Right lobe of liver (tissue), 4 donors: ENCODE measurements around a stretch of chr11.

DNA sequence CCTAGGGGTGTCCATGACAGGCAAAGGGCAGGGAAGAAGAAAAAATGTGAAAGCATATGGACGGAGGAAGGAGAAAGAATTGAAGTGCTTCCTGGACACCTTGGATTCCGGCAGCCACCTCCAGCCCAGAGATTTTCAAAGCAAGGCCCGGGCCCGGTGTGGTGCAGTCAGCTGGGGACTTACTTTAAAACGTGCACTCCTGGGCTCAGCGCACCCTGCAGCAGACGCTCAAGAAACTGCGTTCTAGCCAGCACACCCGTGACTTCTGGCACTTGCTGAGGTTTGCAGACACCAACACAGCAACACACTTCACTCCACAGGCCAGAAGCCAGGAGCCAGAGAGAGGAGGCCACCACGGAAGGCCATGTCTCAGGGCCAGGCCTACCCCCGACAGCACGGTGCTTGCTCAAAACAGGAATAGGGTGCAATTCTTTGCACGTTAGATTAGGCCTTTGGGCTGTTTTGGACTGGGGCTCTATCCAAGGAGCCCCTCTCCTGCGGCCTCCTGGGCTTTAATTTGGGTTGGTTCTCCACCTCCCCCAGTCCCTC is 1.9 kb upstream of the SLC22A11 start:
- PRO-cap, 4 experiments, result no peak in any of the 4 experiments
- RAMPAGE, long total RNA, 2 experiments, result no peak in any of the 2 experiments

GRCh38 chr11:64566230-64567112 is 10.7 kb downstream of the SLC22A11 start:
- PRO-cap, 4 experiments, result peak in 2 of 4 experiments; most common plus-strand start chr11:64566794 (in 2); most common minus-strand start chr11:64566724 (in 1)
- RAMPAGE, long total RNA, 2 experiments, result no peak in any of the 2 experiments

- PRO-cap, 4 experiments, result no peak in any of the 4 experiments
- RAMPAGE, long total RNA, 2 experiments, result no peak in any of the 2 experiments
Measured at GRCh38 chr11:64675831-64676284, 47.1 kb downstream of the NRXN2 start.

DNA sequence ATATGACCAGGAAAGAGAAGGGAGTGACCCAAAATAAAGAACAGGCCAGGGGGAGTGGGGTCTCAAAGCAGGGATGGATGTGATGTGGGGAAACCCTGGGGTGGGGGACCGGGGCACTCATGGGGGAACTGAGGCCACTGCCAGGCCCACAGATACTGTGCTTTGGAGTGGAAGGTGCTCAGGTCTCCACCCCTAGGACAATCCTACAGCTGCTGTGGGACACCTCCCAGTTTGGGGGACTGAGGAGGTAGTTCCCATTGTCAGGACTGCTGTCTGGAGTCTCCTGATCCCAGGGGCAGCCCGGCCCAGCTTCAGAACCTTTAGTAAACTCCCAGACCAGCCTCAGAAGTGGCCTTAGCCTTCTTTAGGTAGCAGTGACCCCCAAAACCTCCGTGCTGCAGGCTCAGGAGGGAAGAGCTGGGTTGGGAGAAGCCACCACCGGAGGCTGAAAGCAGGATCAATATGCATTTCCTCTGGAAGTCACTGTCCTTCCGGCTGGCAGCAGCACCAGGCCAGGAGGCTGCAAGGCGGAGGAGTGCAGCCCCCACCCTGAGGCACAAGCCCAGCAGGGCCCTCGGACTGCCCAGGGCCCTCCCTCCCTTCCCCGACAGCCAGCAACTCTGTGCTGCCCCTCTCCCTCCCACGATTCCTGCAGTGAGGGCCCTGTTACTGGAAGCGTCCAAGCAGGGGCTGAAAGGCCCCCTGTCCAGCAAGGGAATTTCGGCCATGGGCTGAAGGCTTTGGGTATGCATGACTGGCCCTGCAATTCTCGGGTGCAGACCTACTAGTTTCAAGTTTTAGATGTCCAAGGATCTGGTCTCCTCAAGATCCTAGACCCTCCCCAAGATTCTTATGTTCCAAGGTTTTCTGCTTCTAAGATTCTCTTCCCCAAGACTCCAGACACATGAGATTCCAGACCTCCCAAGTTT is 3.2 kb upstream of the NRXN2 start:
- PRO-cap, 4 experiments, result no peak in any of the 4 experiments
- RAMPAGE, long total RNA, 2 experiments, result no peak in any of the 2 experiments

DNA sequence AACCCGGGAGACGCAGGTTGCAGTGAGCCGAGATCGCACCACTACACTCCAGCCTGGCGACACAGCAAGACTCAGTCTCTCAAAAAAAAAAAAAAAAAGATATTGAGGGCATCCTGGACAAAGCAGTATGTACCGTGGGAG is 3.6 kb downstream of the SF1 start:
- PRO-cap, 4 experiments, result no peak in any of the 4 experiments
- RAMPAGE, long total RNA, 2 experiments, result no peak in any of the 2 experiments

GRCh38 chr11:64775022-64776271 is 2.9 kb downstream of the SF1 start:
- PRO-cap, 4 experiments, result no peak in any of the 4 experiments
- RAMPAGE, long total RNA, 2 experiments, result no peak in any of the 2 experiments

DNA sequence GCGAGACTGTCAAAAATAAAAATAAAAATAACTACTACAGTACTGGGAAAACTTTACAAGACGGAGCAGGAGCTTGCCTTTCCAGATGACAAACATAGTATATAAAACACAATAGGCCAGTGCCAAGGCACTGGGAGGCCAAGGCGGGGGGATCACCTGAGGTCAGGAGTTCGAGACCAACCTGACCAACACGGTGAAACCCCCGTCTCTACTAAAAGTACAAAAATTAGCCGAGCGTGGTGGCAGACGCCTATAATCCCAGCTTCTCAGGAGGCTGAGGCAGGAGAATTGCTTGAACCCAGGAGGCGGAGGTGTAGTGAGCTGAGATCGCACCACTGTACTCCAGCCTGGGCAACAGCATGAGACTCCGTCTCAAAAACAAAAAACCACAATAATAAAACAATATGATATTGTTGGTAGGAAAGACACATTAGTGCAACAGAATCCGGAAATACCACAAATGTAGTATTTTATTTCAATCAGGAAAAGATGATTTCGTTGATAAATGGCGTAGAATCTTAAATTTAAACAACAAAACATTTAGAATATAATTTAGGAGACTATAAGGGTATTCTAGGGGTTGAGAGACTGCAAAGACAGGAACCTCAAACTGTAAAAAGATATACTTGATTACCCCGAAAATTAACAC is 1.5 kb upstream of the SF1 start:
- PRO-cap, 4 experiments, result no peak in any of the 4 experiments
- RAMPAGE, long total RNA, 2 experiments, result no peak in any of the 2 experiments

DNA sequence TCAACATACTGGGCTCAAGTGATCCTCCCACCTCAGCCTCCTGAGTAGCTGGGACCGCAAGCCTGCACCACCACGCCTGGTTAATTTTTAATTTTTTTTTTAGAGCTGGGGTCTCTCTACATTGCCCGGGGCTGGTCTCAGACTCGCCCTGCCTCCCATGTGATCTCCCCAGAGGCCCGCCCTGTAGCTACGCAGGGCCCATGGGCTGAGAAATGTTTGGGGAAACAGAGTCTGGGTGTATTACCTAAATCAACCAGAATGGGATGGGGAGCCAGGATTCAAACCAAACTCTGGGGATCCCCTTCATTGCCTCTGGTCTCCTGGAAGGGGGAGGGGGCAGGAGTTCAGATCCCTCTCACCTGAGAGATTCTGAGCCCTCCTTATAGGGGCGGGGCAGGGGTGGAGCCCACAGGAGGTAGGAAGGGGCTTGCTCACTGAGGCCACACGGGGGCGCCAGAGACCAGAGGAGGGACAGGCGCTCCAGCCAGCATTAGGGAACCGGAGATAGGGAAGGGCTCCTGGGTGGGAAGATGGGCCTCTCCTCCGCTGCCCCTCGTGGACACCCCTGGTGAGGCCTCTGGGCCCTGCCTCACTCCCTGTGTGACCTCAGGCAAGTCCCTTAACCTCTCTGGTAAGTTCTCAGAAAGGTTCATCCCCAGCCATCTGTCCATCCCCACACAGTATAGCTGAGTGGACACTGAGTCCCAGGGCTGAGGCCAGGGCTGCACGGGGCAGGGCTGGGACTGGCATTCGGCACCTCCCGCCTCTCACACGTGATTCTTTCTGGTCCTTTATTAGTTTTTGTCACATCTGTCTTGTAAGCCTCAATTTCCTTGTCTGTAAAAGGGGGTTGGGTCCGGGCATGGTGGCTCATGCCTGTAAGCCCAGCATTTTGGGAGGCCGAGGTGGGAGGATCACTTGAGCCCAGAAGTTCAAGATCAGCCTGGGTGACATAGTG is 2.7 kb upstream of the CDC42BPG start:
- PRO-cap, 4 experiments, result no peak in any of the 4 experiments
- RAMPAGE, long total RNA, 2 experiments, result no peak in any of the 2 experiments

DNA sequence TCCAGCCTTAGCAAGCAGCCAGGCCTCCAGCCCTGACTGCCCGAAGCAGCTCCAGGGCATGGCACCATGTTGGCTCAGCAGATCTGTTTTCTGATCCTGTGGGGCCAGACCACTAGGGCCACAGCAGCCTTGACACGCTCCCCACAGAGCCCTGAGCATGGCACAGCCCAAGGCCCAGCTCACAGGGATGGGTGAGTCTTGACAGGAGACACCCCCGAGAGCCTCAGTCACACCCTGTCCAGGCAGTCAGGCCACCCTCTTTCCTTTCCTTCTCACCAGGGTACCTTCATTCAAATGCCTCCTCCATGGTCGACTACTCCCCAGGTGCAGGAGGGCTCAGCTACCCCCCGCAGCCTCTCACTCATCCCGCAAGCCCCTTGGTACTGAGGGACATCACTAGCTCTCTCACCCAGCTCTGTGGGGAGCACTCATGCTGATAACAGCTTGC is 3.8 kb upstream of the CDC42BPG start:
- PRO-cap, 4 experiments, result no peak in any of the 4 experiments
- RAMPAGE, long total RNA, 2 experiments, result no peak in any of the 2 experiments

GRCh38 chr11:64862626-64863655 is 15.5 kb downstream of the EHD1 start:
- PRO-cap, 4 experiments, result peak in 1 of 4 experiments; most common plus-strand start chr11:64863163 (in 1)
- RAMPAGE, long total RNA, 2 experiments, result no peak in any of the 2 experiments

DNA sequence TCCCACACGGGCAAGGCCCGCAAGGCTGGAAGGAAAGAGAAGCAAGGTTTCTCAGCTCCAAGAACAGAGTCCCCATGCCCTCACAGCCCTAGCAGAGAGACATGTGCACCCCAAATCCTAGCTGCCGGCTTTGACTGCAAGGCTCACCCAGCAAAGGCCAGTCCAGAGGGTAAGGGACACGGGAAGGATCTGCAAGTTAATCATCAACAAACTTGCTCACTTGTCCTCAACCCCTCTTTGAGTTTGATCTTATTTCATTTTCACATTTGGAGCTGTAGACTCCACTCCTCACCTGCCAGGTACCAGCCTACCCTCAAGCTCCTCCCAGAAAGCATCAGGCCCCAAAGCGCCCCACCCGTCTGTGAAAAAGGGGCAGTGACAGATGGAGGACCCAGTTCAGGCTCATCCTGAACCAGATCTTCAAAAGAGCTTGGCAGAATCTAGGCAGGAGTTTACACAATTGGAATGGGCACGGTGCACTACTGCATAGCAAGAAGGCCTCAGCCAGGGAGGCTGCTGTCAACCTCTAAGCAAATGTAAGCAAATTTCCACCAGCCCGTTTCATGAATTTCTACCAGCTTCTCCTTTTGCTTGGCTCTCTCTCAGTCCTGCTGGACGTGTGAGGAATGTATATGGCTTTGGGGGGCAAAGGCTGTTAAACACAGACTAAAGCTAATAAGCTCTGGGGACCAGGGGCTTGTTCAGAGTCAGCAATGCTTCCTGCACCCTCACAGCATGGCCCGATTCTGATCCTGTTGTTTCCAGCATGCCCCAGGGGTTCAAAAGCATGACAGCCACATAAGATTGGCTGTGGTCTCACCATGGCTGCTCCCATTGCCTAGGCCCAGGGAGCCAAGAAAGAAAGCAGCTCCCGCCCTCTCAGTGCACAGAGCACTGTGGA is 5.4 kb downstream of the EHD1 start:
- PRO-cap, 4 experiments, result peak in 4 of 4 experiments; most common plus-strand start position 450 of the sequence (in 3); most common minus-strand start position 132 of the sequence (in 4)
- RAMPAGE, long total RNA, 2 experiments, result no peak in any of the 2 experiments

GRCh38 chr11:64910898-64911457 is 6.0 kb downstream of the ATG2A start:
- PRO-cap, 4 experiments, result no peak in any of the 4 experiments
- RAMPAGE, long total RNA, 2 experiments, result no peak in any of the 2 experiments

GRCh38 chr11:64920200-64920533 is 3.2 kb upstream of the ATG2A start:
- PRO-cap, 4 experiments, result no peak in any of the 4 experiments
- RAMPAGE, long total RNA, 2 experiments, result no peak in any of the 2 experiments

DNA sequence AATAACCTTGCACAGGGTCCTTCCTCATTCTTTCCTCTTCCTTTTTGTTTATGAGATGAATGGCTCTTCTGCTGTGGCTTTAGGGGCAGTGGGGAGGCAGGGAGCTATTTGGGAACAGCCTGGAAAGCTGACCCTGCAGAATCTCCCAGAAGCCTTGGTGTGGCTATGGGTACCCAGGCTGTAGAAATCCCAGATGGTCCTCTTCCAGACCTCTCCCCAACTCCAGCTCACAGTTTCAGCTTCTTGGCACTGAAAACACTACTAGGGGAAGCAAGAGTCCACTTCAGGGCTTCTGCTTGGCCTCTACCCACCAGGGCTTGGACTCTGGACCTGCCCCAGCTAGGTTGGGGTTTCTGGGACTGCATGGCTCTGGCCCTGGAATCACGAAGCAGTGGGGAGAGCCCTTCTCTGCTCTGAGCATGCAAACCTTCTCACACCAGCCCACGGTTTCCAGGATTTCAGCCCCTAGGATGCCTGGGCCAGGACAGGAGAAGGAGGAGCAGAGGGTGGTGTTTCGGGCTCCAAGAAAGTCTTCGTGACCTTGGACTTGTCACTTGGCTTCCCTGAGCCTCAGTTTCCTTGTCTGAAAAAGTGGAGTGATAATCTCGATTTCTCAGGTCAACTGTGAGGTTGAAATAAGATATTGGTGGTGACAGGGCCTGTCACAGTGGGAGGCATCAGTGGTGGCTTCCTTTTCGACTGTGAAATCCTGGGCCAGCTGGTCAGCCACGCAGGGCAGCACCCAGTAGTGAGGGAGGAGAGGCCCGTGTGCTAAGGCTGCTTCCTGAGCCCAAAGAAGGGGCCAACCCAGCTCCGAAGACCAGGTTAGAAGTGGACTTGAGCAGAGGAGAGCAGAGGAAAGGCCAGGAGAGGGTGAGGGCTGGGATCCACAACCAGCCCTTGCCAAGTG is 8.2 kb downstream of the BATF2 start:
- PRO-cap, 4 experiments, result no peak in any of the 4 experiments
- RAMPAGE, long total RNA, 2 experiments, result no peak in any of the 2 experiments

- PRO-cap, 4 experiments, result peak in 4 of 4 experiments; most common plus-strand start chr11:65013695 (in 2); most common minus-strand start chr11:65013544 (in 2)
- RAMPAGE, long total RNA, 2 experiments, result no peak in any of the 2 experiments
Measured at GRCh38 chr11:65013116-65013942, 631 bp upstream of the ARL2 start.

- PRO-cap, 4 experiments, result no peak in any of the 4 experiments
- RAMPAGE, long total RNA, 2 experiments, result no peak in any of the 2 experiments
Measured at GRCh38 chr11:65041807-65042091, 739 bp downstream of the SAC3D1 start.

DNA sequence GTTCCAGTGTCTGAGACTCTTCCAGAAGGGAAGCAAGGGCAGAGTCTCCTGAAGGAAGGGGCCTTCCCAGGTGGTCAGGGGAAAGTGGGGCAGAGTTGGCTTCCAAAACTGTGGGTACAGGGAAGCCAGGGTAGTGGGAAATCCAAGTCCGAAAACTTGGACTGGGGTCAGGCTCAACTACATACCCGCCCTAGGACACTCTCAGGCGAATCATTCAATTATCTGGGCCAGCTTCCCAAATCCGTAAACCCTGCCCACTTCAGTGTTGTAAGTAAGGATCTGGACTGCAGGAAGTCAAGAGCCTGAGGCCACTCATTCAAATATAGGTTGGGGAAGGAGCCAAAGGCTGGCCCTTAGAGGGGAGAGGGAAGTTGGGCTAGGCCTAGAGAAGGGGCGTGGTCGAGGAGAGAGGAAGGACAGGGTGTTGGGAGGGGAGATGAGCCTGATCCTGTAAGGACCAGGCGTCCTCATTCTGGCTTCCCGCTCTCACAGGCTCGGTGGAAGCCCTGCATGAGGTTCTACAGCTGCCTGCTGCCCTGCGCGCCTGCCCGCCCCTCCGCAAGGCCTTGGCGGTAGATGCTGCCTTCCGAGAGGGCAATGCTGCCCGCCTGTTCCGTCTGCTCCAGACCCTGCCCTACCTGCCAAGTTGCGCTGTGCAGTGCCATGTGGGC is 2.9 kb downstream of the SAC3D1 start:
- PRO-cap, 4 experiments, result peak in 4 of 4 experiments; most common plus-strand start position 319 of the sequence (in 1); most common minus-strand start position 296 of the sequence (in 4)
- RAMPAGE, long total RNA, 2 experiments, result no peak in any of the 2 experiments

GRCh38 chr11:65116057-65116303 is 1.5 kb downstream of the ZNHIT2 start:
- PRO-cap, 4 experiments, result no peak in any of the 4 experiments
- RAMPAGE, long total RNA, 2 experiments, result no peak in any of the 2 experiments

GRCh38 chr11:65133165-65133683 is 1.1 kb downstream of the SYVN1 start:
- PRO-cap, 4 experiments, result peak in 4 of 4 experiments; most common plus-strand start chr11:65133471 (in 4); most common minus-strand start chr11:65133347 (in 4)
- RAMPAGE, long total RNA, 2 experiments, result no peak in any of the 2 experiments

GRCh38 chr11:65150585-65151492 is 16.5 kb upstream of the SYVN1 start:
- PRO-cap, 4 experiments, result peak in 3 of 4 experiments; most common plus-strand start chr11:65150944 (in 1); most common minus-strand start chr11:65150784 (in 1)
- RAMPAGE, long total RNA, 2 experiments, result no peak in any of the 2 experiments